SK-N-DZ (cell line): Measurements from ENCODE around the genes TM4SF4 and AADACL2.

RAMPAGE:
- cytosol, long total RNA = no peak
- nucleus, long total RNA = no peak
Measured at GRCh38 chr3:149474361-149474975, at the start of gene TM4SF4. Gene TM4SF4, plus strand, starts transcription at chr3:149474697.

RAMPAGE:
- cytosol, long total RNA = no peak
- nucleus, long total RNA = no peak
Measured at GRCh38 chr3:149860156-149861220, 47.5 kb downstream of the RNF13 start.

DNA sequence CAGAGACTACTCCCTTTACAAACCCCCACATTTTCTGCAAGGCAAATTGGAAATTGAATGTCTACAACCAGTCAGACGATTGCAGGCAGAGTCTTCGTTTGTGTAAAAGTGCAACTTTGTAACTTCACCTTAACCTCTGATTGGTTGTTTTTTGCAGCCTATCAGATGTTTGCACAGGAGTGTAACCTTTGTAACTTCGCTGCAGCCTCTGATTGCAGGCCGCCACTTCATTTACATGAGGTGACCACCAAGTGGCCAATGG, 68.0 kb upstream of the PFN2 start:
RAMPAGE:
- cytosol, long total RNA = no peak
- nucleus, long total RNA = no peak

GRCh38 chr3:150238342-150238968, 169.6 kb upstream of the TSC22D2 start:
RAMPAGE:
- cytosol, long total RNA = no peak
- nucleus, long total RNA = no peak

DNA sequence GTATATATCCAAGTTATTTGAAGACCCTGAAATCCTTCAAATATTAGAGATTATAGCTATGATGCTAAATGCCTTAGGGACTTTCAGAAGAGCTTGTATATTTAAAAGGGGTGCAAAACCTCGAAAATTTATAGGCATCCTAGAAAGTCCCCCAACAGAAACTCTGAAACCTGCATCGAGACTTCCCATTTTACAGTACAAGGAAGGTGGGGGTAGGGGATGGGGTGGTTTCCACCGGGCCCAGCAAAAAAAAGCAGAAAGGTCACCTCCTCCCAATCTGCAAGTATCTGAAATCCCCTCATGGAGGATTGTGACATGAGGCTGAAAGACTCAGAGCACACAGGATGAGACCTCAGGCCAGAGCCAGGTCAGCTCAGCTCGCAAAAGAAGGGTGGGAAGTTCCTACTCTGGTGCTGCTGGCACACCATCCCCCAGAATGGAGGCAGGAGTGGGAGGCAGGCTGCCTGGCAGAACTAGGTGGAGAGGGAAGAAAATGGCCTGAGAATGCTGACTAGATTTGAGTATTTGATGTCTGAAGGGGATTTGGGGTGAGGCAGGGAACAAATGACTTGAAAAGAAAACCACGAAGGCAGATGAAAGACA, 22.7 kb upstream of the TSC22D2 start:
RAMPAGE:
- cytosol, long total RNA = no peak
- nucleus, long total RNA = no peak

DNA sequence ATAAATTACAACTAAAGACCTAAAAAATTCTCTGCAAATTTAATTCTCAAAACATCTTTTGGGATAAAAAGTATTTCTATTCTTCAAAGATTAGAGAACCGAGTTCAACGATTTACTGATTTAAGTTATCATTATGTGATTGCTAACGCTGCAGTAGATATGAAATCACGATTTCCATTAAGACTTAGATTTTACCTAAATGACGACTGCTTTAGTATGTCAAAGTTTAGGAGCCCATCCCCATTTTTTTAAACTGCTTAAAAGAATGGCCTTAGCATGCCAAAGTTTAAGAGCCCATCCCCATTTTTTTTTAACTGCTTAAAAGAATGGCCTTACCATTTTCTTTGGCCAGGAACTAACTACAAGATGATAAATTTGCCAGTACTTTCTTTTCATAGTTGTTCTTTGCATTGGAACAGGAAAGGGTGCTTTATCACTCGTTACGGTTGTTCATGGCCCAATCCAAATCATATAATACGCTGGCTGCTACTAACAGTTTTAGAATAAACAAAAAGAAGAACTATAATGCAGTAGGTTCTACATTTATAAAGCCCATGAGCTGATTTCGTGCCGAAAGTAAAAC, 1.0 kb upstream of the TSC22D2 start:
RAMPAGE:
- cytosol, long total RNA = no peak
- nucleus, long total RNA = no peak

DNA sequence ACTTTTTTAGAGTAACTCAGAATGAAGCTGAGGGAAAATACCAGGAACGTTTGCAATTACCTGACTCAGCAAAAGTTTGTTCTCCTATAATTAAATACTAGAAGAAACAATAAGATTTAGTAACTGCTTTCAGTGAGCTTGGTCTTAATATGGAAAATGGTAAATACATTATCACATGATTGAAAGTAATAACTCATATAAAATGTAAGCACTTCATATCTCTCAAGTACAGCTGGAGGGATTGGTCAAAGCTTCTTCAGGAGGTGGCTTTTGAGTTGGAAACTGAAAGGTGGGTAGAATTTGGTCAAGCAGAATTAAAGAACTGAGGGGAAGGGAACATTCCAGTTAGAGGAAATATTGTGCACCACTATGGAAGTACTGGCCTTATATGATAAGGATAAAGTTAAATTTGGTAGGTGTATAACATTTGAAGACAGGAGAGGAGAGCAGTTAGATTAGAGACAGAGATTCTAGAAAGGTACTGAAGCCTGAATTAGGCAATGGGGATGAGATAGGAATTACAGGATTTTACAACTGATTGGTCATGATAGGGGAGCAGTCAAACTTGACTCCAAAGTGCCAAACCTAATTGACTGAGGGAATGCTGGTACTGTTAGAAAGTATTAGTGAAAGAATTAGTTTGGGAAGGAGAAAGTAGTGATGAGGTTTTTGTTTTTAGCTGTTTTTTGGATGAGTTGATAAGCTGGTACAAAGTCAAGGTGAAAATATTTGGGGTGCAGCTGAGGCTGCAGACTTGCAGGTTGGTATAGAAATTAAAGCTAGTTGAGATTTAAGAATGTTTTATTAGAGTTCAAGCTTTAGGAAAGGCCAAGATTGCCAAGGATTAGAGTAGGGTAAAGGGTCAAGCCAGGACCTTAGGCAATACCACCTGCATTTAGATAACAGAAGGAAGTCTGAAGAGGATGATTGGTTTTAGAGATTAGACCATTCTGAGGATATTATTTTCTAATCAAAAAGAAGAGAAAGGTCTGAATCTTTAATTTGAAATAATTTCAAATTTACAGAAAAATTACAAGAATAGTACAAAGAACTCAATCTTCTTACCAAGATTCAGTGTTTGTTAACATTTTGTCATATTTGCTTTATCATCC, 22.2 kb downstream of the TSC22D2 start:
RAMPAGE:
- cytosol, long total RNA = no peak
- nucleus, long total RNA = no peak

RAMPAGE:
- cytosol, long total RNA = no peak
- nucleus, long total RNA = no peak
Measured at GRCh38 chr3:150469455-150470186, 61.5 kb downstream of the TSC22D2 start.

DNA sequence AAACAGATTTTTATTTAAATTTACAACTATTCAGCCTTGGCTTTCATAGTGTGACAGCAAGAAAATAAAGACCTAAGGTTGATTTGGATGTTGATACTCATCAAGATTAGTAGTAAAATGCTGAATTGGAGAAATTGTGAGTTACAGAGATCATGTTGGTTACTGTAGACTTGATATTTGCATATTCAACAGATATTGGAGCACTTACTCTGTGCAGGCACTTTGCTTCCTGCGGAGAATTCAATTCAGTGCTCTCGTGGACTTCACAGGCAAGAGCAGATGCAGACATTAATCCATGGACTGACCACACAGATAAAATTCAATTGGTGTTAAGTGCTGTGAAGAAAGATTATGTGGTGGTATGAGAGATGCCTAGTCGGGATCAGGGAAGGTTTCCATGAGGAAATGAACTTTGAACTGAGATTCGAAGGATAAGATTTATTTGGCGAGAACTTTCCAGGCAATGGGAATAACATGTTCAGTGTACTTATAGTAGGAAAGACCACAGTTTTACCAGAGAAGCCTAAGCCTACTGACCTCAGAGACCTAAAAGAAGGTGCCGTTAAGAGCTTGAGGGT, 4.2 kb downstream of the SELENOT start:
RAMPAGE:
- cytosol, long total RNA = no peak
- nucleus, long total RNA = no peak

GRCh38 chr3:150728923-150729127, 25.1 kb upstream of the ERICH6 start:
RAMPAGE:
- cytosol, long total RNA = no peak
- nucleus, long total RNA = no peak

DNA sequence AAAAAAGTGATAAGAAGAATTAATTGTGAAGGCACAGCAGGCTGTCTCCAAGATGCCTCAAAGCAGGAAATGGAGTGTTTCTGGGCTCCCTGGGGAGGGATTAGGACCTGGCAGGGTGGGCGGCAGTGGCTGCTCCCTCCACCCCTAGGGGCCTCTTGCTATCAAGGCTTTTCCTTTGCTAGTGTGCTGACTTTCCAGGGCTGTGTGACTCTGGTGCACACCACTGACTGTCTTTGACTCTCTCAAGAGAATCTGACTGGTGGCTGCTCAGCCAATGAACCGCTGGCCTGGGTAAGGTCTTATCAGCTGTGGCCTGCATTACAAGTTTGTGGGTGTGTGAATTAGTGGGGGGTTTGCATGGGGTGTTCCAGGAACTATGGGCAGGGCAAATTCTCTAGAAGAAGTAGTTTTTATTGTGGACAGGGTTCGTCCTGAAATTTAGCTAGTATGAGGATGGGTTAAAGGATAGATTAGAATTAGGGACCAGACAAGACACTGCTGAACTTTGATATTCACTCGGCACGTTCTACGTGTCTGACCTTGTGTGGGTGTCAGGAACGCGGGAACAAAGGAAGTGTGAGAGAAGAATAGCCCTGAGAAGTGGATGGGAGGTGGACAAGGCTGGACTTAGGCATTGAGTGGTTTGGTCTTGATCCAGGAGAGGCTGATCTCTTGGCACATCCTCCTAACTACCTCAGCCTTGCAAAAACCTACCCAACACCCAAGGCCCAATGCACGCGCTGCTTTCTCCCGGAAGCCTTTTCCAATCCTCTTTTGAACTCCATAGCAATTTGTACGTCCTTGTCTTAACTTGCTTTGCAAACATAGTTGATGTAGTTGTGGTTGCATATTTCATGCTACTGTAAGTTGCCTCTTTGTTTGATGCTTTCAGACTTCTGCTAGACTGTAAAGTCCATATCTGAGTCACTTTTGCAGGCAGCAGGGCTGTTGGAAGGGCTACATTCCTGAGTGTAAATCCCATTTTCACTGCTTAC, 29.3 kb downstream of the SIAH2 start:
RAMPAGE:
- cytosol, long total RNA = no peak
- nucleus, long total RNA = no peak

GRCh38 chr3:150737114-150737906, 25.7 kb downstream of the SIAH2 start:
RAMPAGE:
- cytosol, long total RNA = no peak
- nucleus, long total RNA = no peak

DNA sequence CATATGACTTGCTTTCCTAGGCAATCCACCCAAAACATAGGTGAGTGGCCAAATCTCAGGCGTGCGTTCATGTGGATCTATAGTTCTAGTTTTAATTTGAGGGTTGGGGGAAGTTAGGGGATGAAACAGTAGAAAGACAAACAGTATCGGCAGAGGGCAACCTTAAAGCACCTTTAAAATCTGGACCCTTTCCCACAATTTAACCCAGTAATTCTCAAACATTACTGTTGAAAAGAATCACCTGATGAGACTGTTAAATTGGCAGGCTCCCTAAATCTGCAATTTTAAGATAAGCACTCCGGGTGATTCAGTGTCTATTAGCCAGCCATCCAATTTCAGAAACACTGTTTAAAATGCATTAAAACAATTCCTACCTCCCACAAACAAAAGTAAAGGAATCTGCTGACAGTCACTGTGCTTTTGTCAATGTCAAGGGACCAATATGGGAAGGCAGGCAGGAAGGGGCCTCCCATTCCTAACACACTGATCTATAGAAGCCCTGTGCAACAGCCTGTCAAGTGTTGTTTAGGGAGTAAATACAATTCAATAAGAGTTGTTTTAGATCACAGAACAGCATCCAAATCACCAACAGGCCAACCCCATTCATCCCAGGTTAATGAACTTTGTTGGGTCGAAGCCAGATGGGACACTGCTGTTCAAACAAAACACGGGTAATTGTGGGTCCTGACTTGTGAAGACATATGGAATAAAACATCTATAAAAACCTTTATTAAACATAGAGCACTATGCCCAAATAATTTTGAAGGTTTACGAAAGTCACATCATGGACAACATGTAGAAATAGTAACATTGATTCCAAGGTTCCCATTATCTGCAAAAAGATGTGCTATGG, 21.4 kb downstream of the SIAH2 start:
RAMPAGE:
- cytosol, long total RNA = no peak
- nucleus, long total RNA = no peak

DNA sequence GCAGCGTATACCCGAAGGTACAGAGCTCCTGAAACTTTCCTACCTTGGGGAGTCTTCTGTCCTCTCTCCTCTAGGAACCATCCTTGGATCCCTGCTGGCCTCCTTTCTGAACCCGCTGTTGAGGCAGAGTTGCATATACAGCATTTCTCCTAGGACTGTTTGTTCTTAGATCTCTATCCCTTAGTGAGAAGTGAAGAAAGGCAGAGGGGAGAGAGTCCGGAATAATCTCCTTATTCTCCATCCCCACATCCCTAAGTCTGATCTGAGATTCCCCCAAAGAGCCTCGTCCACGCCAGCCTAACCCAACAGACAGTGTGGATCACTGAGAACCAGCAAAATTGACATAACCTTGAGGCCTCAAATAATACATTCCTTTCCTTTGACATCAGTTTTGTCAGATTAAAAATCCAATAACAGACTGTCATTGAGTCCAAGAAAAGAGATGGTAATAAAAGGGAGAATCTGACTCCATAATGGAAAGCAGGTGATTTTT, 7.6 kb upstream of the SIAH2 start:
RAMPAGE:
- cytosol, long total RNA = no peak
- nucleus, long total RNA = no peak

DNA sequence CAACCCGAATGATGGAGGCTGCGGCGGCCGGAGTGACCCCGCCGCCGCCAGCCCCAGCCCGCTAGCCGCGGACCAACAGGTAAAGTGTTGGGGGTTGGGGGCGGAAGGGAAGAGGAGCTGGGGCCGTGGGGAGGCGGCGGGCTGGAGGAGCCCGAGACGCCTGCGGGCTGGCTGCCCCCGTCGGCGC, 287 bp downstream of the MED12L start:
RAMPAGE:
- cytosol, long total RNA = no peak
- nucleus, long total RNA = no peak

DNA sequence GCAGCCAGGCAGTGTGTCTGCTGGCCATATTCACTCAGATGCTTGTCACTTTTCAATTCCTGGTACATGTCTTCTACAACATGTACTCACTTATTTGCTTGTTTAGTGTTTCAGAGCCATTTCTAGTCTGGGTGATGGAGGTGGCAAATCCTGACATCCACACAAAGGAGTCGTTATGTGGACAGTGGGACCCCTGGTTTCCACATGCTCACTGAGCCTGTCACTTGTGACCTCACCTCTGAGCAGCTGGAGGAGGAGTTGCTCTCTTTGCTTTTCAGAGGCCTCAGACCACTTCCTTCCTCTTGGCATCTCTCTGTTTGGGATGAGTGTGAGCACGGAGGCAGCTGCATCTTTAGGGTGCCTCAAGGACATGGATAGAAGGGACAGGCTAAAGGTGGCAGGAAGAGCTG, 32.0 kb downstream of the GPR171 start:
RAMPAGE:
- cytosol, long total RNA = no peak
- nucleus, long total RNA = no peak

DNA sequence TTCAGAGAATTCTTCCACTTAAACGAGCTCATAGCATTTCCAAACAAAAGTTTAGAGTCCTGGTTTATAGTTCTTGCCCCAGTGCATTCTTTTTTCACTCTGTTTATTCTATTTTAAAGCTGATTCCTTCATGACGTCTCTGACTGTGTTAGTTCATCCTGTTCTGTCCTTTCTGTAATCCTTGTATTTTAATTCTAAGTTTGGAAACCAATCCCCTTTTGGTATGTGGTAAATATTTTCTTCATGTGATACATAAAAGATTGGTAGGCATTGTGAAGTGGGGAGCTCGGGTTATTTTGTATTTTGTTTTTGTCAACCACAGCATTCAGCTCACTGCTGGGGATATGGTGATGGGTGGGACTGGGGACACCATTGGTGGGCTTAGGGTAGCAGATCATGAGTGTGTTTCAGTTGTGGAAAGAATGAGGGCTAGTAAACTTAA, 18.6 kb downstream of the P2RY14 start:
RAMPAGE:
- cytosol, long total RNA = no peak
- nucleus, long total RNA = no peak

DNA sequence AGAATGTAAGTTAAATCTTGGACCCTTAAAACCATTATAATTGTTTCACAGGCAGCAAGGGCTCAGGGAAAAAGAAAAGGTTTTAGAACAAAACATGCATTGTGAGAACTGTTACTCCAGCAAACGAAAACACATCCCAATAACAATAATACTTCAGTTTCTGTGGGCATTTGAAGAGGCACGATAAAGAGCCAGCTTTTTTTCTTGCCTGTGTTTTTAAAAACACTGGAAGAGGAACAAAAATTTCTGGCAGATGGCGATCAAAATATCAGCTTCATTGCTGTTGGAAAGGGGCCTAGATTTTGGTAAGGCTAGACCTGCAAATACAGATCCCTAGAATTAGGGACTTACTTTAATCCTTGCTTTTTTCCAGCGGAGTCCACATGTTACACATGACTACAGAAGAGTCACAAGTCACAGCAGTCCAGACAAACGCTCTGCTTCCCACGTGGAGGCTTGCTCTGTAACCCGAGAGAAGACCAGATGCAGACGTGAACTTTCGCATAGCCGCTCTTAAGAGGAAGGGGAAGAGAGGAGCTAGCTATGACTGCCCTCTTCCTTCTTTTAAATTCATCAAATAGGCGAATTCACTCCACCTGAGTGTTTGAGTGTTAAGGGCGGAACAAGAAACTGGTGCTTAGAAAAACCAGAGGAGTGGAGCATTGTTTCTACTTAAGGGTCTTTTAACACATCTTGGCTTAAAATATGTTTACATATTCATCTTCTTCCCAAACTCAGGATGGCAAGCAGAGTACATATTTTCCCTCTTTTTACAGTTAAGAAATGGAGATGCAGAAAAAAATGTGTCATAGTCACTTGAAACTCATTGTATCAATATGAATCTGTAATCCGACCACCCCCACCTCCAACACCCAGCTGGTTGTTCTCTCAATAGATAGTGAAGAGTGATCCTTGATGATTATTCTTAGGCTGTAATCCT, 78.2 kb upstream of the IGSF10 start:
RAMPAGE:
- cytosol, long total RNA = no peak
- nucleus, long total RNA = no peak

DNA sequence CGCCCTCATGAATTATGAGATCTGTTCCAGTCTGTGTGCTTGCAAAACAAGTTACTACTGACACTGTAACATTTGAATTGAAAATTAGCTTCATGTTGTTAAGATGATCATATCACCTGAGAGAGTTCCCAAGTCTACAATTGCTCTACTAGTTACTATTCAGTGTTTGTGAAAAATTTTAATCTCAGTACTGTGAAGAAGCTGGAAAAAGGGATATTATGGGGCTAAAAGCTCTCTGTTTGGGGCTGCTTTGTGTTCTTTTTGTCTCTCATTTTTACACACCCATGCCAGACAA, at the start of gene AADACL2:
TSS of gene AADACL2 (plus strand) at position 110 of the 295 bp plus-strand sequence.
RAMPAGE:
- cytosol, long total RNA = no peak
- nucleus, long total RNA = no peak

DNA sequence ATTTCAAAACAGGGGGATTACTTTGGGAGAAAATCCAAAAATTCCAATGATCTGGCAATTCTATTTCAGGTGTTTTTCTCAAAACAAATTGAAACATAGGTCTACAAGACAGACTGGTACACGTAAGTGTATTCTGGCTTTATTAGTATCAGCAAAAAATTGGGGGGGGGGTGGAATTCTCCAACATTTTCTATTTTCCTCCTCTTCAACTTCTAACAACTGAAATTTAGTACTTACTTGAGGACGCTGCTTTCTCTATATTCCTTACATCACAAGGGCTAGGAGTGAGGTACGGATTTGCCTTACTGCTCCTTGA, 18.5 kb downstream of the AADAC start:
RAMPAGE:
- cytosol, long total RNA = no peak
- nucleus, long total RNA = no peak